ENCODE data around the genes PTPRQ, CEP290 and KITLG.

GRCh38 chr12:79415702-79416015 is 275.1 kb downstream of the PAWR start:
- RRBS, result no CpG with 5 or more reads among the region's 2 CpGs

DNA sequence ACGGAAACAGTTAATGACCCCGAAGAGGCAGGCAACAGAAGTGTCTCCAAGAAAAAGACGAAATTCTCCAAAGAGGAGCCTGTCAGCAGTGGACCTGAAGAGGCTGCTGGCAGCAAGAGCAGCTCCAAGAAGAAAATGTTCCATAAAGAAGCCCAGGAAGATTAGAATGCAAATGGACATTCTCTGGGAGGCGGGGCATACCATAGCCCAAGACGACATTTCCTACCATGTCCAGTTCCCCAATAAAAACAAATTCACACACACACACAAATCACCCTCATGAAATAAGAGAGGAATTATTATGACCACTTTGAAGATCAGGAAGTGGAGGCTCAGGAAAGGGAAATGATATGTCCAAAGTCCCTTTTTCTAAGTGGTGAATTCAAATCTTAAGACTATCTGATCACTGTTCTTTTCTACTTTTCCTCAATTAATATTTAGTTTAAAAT is 131.7 kb downstream of the PAWR start:
- RRBS, result no CpG with 5 or more reads among the region's 5 CpGs

GRCh38 chr12:79795608-79795950 is 104.8 kb upstream of the PAWR start:
- RRBS, result no CpG with 5 or more reads among the region's 3 CpGs

- RRBS, result no CpG with 5 or more reads among the region's 1 CpG
These were observed 16.5 kb downstream of the PPP1R12A start for GRCh38 chr12:79918335-79918838.

DNA sequence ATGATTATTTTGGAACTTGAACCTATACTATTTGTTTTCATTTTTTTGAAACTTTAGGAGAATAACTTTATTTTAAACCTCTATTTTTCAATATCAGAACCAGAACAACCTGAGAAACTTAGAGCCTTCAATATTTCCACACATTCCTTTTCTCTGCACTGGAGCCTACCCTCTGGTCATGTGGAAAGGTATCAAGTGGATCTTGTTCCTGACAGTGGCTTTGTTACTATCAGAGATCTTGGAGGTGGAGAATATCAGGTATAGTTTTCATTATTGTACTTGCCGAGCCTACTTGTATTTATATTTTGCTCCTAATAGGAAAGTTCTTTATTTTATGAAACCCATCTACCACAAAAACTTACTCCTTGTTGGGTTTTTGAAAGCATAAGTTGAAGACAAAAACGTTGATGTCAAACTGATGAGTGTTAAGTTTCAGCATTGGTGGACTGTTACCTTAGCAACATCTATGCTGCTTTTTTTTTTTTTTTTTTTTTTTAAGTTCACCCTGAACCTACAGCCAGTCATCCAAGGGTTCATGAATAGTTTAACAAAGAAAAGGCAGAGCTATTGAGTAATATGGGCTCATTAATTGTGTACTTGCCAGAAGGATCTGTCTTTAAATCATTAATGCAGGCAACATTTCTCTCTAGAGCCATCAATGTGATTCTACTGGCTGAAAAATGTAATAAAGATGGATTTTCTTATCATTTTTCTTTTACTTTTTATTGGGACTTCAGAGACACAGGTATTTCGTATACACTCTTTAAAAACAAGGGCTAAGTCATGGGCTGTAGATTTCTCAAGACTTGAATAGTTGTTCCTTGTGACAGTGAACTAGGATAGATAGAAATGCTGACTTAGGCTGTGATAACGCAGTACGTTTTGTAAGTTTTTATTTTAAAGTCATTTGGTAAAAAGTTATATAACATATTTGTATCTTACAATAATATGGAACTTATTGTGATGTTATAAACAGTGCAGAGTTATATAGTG is at the start of gene PTPRQ:
TSS of gene PTPRQ (plus strand) at position 581 of the 993 bp plus-strand sequence.
- RRBS, result no CpG with 5 or more reads among the region's 5 CpGs

DNA sequence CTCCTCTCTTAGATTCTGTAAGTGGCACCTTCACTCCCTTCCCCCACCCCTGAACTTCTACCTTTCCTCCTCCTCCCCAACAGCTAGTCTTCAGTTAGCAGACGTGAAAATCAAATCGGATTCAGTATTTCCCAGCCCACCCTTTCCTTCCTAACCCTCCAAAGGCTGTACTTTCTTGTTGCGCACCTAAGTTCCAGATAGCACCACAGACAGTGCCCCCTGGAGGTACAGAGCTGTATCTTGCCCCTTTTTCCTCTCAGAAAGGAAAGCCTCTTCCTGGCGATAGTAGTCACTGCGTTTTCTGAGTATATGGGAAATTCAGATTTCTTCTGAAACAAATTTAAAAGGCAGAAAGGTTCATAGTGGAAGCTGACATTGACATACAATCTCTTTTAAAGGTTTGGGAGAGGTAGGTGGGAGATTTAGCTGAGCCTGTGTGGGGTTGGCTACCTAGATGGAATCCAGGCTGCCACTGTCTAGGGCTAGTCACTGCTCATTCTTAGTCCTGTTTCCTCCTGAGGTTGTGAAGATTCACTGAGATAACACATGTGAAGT is 3.0 kb downstream of the MYF6 start:
- RRBS, result no CpG with 5 or more reads among the region's 5 CpGs

DNA sequence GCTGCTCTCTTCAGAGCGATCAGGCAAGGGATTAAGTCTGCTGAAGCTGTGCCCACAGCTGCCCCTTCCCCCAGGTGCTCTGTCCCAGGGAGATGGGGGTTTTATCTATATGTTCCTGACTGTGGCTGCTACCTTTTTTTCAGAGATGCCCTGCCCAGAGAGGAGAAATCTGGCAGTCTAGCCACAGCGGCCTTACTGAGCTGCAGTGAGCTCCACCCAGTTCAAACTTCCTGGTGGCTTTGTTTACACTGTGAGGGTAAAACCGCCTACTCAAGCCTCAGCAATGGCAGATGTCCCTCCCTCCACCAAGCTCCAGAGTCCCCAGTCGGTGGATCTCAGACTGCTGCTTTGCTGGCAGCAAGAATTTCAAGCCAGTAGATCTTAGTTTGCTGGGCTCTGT is 52.0 kb upstream of the TMTC2 start:
- RRBS, result no CpG with 5 or more reads among the region's 4 CpGs

DNA sequence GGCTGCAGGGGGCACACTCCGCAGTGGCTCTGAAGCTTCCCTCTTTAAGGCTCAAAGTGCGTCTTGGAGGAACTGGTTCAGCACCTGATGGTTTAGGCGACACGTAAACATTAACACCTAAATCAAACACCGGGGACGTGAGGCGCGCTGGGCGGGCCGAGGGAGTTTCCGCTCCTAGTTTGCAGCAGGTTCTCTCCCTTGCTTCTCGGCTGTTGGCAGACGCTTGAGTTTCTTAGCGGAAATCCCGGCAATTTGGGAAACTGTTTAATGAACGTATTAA is 931 bp downstream of the TMTC2 start:
- RRBS, result no CpG with 5 or more reads among the region's 16 CpGs

DNA sequence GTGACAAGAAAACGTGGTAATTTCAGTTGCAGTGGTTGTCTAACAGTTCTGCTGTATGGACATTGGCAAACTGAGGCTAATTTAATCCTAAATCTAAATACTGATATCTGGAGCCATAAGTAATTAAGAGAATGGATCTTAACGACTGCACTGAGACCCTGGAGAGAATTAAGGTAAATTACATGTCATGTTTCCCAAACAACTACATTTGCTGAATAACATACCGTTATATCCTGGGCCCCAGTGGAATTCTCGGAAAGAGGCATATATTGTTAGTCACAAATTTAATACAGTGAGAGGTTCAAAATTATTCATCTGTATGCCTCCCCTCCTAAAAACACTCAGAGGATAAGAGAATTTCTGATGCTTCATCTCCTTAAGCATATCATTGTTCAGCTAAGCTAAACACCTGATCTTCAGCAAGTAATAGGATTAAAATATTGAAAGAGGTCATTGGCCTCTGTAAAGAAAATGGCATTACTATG is 970.4 kb downstream of the TMTC2 start:
- RRBS, result no CpG with 5 or more reads among the region's 4 CpGs

GRCh38 chr12:85278366-85278697 is 1.7 kb upstream of the ALX1 start:
- RRBS, result 30% methylated on average over 11 of the region's 19 CpGs

- RRBS, result 11% methylated on average over 5 of the region's 20 CpGs
These were observed 8.9 kb upstream of the MGAT4C start for GRCh38 chr12:86265041-86265616.

- RRBS, result no CpG with 5 or more reads among the region's 4 CpGs
These were observed 208.3 kb downstream of the C12orf50 start for GRCh38 chr12:87820723-87821387.

GRCh38 chr12:88141499-88142614 is at the start of gene CEP290:
TSS of gene CEP290 (minus strand) at chr12:88142088.
- RRBS, result 0% methylated on average over 6 of the region's 62 CpGs

DNA sequence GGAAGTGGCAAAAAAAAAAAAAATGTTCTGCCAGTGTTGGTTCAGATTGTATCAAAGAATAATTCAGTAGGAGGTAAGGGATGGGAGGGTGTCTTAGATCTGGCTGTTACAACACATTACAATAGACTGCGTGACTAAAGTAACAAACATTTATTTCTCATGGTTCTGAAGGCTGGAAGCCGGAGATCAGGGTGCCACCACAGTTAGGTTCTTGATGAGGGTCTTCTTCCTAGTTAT is 125.7 kb downstream of the KITLG start:
- RRBS, result no CpG with 5 or more reads among the region's 2 CpGs

DNA sequence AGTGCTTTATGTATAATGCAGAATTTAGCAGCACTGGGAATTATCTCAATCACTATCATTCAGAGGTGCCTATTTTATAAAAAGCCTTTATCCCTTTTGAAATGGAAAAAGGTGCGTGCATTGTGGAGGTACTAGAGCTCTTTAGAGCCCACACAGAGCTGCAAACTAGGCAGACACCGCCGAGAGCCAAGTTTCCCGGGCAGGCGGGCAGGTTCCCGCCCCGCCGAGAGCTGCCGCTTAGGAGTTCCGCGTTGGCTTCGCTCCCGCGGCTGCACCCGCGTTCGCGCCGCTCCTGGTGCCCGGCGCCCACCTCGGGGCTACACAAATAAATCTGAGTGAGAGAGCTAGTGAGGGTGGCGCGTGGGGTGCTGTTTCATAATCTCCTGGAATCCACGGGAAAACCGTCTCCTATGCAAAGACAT is 753 bp downstream of the KITLG start:
- RRBS, result no CpG with 5 or more reads among the region's 26 CpGs

DNA sequence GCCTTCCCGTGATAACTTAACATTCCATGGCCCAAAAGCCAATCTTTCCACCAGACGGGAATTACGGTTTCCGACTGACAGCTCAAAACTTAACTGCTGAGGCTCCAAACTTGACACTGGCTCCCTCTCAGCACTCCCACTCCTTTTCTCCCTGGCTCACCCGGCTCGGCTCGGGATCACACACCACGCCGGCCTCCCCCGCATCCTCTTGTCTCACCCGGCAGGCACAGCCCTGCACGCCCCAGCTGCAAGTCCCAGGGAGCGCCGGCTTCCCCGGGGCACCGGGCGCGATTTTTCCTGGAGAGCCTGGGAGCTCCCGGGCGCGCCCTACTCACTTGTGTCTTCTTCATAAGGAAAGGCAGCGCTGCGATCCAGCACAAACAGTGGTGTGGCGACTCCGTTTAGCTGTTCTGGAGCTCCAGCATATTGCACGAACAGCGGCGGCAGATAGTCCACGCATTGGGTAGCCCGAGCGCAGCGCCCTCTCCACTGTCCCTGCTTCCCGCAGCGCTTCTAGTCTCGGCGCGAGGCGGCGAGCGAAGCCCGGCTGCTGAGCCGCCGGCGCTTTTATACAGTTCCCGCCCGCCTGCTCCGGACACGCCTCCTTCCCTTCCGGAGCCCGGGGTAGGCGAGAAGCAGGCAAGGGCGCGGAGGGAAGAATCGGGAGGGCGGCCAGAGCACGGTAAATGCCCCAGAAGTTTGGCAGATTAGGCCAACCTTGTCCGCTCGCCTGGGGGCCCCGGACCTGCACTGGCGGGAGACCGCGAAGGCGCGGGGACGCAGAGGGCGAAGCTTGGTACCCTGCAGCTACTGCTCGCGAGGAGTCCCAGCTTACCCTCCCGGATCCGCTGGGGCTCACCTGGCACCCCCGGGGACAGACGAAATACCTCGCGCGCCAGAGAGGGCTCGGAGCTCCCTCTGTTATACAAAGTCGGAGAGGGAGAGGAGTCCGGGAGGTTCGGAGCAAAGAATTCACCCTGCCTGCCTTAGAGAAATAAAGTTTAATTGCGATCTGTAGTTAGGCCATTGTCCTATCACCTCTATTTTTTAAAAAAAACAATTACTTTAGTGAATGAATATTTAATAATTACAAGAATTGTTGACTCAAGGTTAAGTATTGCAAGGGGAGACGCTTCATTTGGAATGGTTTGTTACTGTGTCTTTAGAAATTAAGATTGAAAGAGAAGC is at the start of gene KITLG:
TSS of gene KITLG (minus strand) at position 543 of the 1,188 bp plus-strand sequence.
- RRBS, result 2% methylated on average over 14 of the region's 81 CpGs

GRCh38 chr12:89081170-89081597 is 271.1 kb downstream of the DUSP6 start:
- RRBS, result no CpG with 5 or more reads among the region's 3 CpGs

- RRBS, result no CpG with 5 or more reads among the region's 1 CpG
These were observed 195.5 kb downstream of the DUSP6 start for GRCh38 chr12:89156776-89157243.

DNA sequence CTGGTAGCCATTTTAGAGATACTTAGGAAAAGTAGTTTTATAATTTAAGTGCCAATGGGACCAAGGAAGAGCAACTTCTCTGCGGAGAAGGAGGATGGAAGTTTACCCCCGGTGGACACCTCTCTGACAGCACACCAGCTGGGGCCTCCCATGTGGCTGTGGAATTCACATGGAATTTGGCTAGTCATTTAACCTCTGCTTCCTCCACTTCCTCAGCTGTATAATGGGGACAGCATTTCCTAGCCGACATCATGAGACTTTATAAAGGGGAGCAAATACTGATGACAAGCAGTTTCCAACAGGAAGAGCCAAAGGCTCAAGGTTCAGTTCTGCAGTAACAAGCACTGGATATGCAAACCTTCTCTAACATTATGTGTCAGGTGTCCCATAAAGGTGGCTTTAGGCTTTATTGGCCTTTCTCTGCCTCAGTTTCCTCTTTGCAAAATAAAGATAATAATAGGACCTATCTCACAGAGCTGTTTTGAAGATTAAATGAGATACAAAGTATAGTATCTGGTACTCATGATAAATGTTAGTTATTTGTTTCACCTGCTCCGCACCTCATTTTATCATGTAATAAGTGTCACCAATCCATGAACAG is 7.4 kb downstream of the DUSP6 start:
- RRBS, result no CpG with 5 or more reads among the region's 4 CpGs